Thoracic aorta (tissue), 1 donor: ENCODE results near the gene BIRC5.

GRCh38 chr17:77408850-77409756, 127.8 kb downstream of the SEPTIN9 start:
- RAMPAGE, long total RNA = no peak

- RAMPAGE, long total RNA = no peak
Measured at GRCh38 chr17:77453445-77454560, 172.5 kb downstream of the SEPTIN9 start.

GRCh38 chr17:77470927-77471666, 189.8 kb downstream of the SEPTIN9 start:
- RAMPAGE, long total RNA = no peak

- RAMPAGE, long total RNA = no peak
Measured at GRCh38 chr17:77526849-77527291, 245.6 kb downstream of the SEPTIN9 start.

GRCh38 chr17:77601532-77601962, 320.2 kb downstream of the SEPTIN9 start:
- RAMPAGE, long total RNA = no peak

DNA sequence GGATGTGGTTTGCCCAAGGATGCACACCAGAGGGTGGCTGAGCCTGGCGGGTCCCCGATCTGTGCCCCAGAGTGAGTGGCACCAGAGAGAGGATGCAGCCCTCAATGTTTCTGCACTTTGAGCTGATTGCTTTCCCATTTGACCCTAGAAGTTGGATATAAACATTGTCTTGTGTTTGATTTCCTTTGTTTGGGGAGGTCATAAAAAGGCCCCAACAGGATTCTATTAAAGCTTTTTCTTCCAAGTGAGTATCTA, 329.3 kb downstream of the SEPTIN9 start:
- RAMPAGE, long total RNA = no peak

DNA sequence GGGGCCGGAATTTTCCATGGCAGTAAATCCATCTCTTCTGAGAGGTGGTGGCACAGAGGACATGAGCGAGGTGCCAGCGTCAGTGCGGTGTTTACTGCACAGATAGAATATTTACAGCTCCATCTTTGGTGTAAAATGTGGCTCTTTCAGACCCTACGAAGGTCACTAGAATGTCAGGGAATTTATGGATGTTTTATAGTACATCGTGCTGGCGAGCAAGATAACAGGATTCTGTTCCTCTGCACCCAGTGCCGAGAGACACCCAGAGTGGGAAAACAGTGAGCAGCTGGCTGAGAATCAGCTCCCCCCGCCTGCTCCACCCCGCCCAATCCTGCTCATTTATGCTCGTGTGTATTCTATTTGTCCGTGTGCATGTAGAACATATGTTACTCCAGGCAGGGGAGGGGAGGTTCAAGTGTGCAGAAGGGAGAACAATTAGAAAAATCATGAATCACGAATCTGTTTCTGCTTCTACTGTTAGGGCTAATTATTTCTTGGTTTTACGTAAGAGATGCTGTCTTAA, 301.4 kb upstream of the TNRC6C start:
- RAMPAGE, long total RNA = no peak

GRCh38 chr17:77959531-77960739, 1.4 kb downstream of the TNRC6C start:
- RAMPAGE, long total RNA = no peak

GRCh38 chr17:77974427-77974923, 16.0 kb downstream of the TNRC6C start:
- RAMPAGE, long total RNA = no peak

DNA sequence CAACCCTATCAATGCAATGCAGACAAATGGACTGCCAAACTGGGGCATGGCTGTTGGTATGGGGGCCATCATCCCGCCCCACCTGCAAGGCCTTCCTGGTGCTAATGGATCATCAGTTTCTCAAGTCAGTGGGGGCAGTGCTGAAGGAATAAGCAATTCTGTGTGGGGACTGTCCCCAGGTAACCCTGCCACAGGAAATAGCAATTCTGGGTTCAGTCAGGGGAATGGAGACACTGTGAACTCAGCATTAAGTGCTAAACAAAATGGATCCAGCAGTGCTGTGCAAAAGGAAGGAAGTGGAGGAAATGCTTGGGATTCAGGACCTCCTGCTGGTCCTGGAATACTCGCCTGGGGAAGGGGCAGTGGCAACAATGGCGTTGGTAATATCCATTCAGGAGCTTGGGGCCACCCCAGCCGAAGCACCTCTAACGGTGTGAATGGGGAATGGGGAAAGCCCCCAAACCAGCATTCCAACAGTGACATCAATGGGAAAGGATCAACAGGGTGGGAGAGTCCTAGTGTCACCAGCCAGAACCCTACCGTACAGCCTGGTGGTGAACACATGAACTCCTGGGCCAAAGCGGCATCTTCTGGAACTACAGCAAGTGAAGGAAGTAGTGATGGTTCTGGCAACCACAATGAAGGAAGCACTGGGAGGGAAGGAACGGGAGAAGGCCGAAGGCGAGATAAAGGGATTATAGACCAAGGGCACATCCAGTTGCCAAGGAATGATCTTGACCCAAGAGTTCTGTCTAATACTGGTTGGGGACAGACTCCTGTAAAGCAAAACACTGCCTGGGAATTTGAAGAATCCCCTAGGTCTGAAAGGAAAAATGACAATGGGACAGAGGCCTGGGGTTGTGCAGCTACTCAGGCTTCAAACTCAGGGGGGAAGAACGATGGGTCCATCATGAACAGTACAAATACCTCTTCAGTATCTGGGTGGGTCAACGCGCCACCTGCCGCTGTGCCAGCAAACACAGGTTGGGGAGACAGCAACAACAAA, 78.6 kb downstream of the TMC6 start:
- RAMPAGE, long total RNA = no peak

DNA sequence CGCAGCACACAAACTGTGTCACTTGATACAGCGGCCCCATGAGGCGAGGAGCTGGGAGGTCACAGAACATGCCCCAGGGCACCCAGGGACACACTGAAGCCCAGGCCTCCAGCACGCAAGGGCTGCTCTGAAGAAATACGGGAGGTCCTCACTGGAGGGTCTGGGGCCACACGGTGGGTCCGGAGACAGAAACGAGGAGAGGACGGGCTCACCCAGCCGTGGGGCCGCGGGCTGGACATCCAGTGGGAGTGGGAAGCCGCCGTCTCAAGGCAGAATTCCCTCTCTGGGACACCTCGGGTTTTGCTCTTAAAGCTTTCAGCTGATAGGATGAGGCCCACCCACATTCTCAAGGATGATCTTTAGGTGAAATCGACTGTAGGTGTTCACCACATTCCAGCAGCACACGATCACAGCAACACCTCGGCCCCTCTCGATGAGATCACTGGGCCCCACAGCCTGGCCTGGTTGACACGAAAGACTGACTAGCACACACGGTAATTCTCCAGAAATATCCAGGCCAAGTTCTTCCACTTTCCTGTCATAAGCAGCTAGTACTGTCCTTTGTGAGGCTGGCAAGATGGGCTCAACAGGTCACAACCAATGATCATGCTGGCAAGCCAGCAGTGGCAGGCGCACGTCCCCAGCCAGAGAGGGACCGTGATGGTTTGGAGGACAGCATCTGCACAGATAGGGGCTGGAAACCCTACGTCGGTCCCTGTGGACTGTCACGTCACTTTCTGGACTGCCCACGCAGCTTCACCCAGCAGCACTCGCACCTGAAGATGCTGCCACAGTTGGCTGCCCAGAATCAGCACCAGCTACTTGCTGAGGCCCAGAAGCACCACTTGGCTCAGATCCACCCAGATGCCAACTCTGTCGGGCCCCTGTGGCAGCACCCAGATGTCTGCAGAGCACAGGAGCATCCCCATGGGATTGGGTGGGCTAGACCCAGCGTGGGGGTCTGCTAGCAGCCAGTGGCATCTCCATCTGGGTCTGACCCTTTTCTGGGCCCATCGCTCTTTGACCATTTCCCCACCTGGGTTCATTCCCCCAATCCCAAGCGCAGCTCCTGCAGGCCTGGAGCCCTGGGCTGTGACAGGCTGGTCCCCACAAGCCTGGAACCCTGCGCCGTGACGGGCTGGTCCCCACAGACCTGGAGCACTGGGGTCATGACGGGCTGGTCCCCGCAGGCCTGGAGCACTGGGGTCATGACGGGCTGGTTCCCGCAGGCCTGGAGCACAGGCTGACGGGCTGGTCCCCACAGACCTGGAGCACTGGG, 17.4 kb downstream of the TMC6 start:
- RAMPAGE, long total RNA = no peak

DNA sequence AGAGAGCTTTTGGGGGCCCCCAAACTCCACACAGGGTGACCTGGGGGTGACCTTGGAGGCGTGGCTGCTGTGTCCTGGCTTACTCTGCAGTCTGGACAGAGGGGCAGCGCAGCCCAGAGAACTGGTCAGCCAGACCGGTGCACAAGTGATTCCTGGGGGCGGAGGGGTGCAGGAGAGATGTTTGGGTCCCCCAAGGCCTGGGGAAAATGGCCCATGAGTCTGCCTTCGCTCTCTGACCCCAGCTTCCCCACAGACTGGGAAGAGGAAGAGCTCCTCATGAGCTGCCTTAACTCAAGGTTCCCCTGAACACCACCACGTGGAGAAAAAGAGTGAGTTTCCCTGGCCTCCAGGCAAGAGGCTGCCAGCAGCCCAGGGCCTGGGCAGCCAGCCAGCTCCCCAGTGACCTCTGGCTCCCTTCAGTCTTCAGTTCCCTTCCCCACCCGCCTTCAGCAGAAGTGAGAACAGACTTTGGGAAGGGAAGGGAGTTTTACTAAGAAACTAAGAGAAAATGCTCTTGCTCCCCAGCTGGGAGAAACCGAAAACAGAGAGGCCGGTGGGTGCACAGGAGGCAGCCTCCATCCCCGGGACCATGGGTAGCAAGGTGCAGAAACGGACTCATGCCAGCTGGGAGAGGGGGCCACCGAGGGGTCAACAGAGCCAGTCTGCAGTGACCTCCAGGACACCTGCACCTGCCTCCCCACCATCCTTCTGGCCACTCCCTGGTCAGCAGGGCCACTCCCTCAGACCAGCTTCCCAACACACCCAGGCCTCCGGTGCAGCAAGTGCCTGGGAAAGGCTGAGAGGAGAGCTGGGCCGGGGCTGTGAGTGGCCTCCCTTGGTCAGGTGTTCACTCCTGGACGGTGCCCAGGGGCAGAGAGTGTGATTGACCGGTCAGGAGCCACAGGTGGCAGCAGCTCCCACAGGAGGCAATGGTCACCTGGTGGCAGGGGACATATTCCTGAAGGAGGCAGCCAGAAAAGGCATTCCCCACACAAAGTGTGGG, 1.8 kb upstream of the C17orf99 start:
- RAMPAGE, long total RNA = no peak

DNA sequence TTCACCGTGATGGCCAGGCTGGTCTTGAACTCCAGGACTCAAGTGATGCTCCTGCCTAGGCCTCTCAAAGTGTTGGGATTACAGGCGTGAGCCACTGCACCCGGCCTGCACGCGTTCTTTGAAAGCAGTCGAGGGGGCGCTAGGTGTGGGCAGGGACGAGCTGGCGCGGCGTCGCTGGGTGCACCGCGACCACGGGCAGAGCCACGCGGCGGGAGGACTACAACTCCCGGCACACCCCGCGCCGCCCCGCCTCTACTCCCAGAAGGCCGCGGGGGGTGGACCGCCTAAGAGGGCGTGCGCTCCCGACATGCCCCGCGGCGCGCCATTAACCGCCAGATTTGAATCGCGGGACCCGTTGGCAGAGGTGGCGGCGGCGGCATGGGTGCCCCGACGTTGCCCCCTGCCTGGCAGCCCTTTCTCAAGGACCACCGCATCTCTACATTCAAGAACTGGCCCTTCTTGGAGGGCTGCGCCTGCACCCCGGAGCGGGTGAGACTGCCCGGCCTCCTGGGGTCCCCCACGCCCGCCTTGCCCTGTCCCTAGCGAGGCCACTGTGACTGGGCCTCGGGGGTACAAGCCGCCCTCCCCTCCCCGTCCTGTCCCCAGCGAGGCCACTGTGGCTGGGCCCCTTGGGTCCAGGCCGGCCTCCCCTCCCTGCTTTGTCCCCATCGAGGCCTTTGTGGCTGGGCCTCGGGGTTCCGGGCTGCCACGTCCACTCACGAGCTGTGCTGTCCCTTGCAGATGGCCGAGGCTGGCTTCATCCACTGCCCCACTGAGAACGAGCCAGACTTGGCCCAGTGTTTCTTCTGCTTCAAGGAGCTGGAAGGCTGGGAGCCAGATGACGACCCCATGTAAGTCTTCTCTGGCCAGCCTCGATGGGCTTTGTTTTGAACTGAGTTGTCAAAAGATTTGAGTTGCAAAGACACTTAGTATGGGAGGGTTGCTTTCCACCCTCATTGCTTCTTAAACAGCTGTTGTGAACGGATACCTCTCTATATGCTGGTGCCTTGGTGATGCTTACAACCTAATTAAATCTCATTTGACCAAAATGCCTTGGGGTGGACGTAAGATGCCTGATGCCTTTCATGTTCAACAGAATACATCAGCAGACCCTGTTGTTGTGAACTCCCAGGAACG, at the start of gene BIRC5:
Gene BIRC5, plus strand, starts transcription at position 315 of the 1,137 bp plus-strand sequence.
- RAMPAGE, long total RNA = start-site peak on the plus strand centred at position 337 of the sequence, 44 bp wide, 15 reads

DNA sequence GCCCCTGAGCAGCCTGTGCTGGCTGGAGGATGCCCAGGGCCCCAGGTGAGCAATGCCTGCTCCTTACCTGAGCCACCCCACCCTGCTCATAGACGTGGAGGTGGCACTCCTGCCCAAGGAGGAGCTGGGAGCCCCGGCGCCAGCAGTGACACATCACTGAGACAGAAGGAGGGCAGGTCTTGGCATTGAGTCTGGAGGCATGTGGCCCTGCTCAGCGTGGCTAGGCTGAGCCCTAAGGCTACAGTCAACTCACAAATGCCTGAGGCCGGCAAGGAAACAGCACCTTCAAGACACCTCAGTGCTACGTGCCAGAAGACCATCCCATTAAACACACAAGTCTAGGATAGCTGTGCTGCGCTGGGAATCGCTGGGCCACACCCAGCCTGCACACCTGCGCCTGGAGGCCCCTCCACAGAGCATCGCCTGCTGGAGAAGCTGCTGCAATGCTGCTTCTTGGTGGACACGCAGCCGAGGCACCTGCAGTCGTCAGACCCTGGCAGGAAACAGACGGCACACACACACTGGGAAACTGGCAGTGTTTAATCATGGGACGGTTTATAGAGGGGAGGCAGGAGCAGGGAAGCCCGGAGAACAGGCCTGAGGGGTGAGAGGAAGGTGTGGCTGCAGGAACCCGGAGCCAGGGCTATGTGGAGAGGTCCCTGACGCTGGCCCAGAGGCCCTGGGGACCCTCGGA, 20.0 kb downstream of the TMEM235 start:
- RAMPAGE, long total RNA = no peak

GRCh38 chr17:78276090-78276433, 44.6 kb downstream of the TMEM235 start:
- RAMPAGE, long total RNA = no peak

DNA sequence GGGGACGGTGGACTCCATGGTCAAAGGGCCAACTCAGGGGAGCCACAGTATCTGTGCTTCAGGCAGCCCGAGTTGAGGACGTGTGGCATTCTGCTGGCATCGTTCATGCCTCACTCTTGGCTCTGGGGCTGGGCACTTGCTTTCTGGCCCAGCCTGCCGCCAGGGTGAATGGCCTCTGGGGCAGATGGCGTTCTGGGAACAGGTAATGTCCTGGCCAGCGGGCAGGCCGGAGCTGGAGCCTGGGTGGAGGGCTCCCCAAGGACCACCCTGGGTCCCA, 60.5 kb downstream of the TMEM235 start:
- RAMPAGE, long total RNA = no peak

- RAMPAGE, long total RNA = no peak
Measured at GRCh38 chr17:78342947-78343155, 17.0 kb downstream of the SOCS3 start.

DNA sequence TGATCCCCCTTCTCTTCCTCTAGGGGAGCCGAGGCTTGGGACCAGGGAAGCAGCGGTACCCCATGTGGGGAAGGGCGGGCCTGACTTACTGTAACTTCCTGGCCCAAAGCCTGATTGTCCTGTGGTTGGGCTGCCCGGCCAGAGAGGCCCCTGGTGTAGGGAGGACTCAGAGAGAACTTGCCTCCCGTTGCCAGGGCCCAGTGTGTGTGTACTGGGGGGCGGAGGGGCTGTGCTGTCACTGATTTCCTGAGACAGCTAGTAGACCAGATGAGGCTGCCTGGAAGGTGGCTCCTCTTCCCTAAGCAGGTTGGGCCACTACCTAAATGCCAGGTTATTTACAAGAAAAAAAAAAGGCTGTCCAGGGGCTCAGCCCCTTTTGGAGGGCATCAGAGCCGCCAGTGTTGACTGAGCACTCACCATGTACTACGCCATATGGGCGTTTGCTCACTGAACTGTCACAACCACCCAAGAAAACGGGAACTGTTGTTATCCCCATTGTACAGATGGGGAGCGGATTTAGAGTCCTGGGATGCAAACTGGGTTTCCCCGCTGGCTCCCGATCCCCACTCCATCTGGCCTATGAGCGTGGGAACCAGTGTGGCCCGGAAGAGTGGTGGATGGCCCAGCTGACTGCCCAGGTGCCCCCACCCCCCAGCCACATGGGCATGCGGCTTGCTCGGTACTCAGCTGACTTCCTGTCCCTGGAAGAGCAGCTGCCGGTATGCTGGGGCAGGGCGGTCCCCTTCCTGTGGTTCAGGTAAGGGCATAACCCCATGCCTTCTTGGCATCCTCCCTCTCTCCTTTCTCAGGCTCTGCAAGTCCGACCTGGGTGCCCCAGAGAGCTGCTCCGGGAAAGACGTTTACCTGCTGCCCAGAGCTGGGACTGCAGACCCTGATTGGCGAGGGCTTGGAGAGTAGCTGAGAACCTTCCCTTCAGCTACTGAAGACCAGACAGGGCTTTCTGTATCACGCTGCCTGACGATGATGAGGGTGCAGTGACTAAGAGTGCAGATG, 16.4 kb downstream of the SOCS3 start:
- RAMPAGE, long total RNA = no peak

- RAMPAGE, long total RNA = no peak
Measured at GRCh38 chr17:78358529-78359358, 1.1 kb downstream of the SOCS3 start.

GRCh38 chr17:78359359-78360024, 385 bp downstream of the SOCS3 start:
- RAMPAGE, long total RNA = no peak